CD14-positive monocyte (primary cell): Measurements from ENCODE around the gene PTGER1.

- CAGE, long polyA plus RNA: start-site peak on the plus strand at chr19:14440255-14440282, 1,223 and 1,327 reads in 2 replicates
These were observed 7.0 kb downstream of the PKN1 start for GRCh38 chr19:14439969-14440732.

DNA sequence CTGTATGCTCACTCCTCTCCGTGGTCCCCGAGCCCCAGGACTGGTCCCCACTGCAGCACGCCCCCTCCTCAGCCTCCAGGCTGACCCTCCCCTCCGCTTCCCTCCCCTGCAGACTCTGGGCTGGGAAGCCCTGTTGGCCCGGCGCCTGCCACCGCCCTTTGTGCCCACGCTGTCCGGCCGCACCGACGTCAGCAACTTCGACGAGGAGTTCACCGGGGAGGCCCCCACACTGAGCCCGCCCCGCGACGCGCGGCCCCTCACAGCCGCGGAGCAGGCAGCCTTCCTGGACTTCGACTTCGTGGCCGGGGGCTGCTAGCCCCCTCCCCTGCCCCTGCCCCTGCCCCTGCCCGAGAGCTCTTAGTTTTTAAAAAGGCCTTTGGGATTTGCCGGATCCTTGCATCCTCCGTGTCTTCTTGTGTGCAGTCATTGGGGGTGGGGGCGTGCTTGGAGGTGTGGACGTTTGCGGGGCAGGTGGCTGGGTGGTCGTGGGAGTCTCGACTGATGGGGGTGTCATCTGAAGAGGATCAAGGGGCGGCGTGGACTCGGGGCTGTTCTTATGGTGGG is 3.6 kb downstream of the PTGER1 start:
- CAGE, long polyA plus RNA: no peak

GRCh38 chr19:14475245-14476347 is at the start of gene PTGER1:
PTGER1 (minus strand) TSS chr19:14475354.
- CAGE, long polyA plus RNA: no peak

- CAGE, long polyA plus RNA: no peak
These were observed 1.5 kb upstream of the PTGER1 start for GRCh38 chr19:14476626-14477161.

- CAGE, long polyA plus RNA: no peak
These were observed 3.6 kb downstream of the DNAJB1 start for GRCh38 chr19:14514458-14515105.

- CAGE, long polyA plus RNA: no peak
These were observed 13.1 kb downstream of the NDUFB7 start for GRCh38 chr19:14558747-14559185.

- CAGE, long polyA plus RNA: no peak
These were observed 5.9 kb downstream of the NOTCH3 start for GRCh38 chr19:15194891-15195213.

GRCh38 chr19:15220865-15221294 is 11.4 kb downstream of the EPHX3 start:
- CAGE, long polyA plus RNA: no peak

DNA sequence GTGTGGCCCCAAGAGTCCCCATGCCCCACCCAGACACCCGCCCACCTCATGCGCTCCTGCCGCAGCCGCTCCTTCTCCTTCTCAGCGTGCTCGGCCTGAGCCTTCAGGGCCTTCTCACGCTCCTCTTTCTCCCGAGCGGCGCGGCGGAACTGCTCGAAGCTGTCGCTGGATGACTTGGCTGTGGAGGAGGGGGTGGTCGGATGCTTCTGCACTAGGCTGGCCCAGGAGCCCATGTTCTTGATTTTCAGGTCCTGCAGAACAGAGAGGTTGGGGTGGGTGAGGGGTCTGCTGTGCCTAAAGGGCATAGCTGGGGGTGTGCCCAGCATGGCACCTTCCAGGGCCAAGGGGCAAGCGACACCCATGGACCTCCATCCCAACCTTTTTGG is 6.8 kb upstream of the EPHX3 start:
- CAGE, long polyA plus RNA: no peak

- CAGE, long polyA plus RNA: no peak
These were observed 39.1 kb upstream of the EPHX3 start for GRCh38 chr19:15271205-15271806.

DNA sequence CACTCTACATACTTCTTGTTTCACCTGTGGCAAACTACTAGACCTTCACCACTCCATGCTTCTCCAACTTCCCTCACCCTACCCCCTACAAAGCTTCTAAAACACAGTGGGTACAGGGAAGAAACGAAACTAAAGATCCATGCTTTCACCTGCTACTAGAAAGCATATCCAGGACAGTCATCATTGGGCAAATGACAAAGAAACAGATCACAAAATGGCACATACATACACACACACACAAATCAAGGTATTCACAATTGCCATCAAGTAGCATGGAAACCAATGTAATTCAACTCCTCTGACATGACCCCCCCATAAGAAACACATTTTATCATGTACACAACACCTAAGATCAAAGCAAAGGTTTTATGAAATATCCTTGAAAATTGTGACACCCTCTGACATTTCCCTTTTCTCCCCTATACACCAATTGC is 10.5 kb downstream of the BRD4 start:
- CAGE, long polyA plus RNA: no peak

GRCh38 chr19:15417970-15418642 is 682 bp downstream of the AKAP8L start:
- CAGE, long polyA plus RNA: no peak

DNA sequence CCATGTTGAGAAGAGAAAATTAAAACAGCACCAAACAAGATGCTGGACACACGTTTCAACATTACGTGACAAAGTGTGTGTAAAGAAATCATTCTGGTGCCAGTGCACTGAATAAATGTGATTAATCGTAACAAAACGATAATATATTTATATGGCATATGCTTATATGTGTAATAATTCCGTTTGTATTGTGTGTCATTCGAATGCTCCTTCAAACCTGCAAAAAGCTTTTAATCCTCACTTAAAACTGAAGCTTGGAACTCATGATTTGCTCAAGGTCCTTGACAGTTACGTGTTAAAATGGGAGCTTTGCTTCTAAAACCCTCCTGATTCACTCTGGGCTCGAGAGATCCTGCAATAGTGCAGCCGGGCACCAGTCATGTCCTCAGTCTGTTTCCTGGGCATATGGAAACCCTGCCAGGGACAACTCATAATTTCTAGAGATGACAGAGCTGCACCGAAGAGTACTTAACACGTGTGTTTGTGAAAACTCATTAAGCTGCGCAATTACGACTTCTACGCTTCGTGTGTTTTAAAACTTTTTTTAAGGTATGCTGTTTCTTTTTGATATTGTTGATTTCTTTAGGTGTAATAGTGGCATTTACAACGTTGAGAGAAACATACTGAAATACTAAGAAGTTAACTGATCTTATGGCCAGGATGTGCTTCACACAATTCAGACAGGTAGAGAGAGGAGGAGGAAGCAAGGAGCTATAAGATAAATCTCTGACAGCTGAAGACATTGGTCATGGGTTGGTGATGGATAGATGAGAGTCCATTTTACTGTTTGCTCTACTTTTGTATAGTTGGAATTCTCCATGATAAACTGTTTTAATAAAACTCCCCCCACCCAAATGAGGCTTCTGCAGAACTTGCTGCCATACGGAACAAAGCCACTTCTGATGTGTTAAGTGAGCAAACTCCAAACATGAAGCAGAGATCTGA is 936 bp upstream of the AKAP8L start:
- CAGE, long polyA plus RNA: no peak

DNA sequence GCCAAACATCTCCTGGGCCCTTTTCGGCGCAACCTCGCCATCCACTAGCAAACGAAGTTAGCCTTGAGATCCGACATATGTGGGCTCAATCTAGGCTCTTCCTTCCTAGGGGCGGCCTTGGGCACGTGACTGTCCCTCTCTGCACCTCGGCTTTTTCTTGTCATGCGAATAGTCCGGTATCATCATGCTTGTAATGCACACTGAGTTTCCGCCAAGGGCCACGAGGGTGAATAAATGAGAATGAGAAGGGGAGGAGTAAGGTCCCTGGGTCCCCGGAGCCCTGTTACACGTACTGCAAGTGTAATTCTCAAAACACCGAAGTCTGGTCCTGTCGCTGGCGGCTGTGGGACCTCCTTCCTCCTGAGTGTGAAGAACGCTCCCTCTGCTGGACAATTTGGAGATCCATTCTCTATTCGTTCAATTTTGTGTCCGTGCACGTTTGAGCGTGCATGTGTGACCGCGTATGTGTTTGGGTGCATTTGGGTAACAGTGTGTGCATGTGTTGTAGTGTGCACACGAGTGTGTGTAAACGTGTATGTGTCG is 47.9 kb downstream of the CYP4F22 start:
- CAGE, long polyA plus RNA: no peak

- CAGE, long polyA plus RNA: no peak
These were observed 3.7 kb downstream of the CYP4F3 start for GRCh38 chr19:15644383-15644857.

DNA sequence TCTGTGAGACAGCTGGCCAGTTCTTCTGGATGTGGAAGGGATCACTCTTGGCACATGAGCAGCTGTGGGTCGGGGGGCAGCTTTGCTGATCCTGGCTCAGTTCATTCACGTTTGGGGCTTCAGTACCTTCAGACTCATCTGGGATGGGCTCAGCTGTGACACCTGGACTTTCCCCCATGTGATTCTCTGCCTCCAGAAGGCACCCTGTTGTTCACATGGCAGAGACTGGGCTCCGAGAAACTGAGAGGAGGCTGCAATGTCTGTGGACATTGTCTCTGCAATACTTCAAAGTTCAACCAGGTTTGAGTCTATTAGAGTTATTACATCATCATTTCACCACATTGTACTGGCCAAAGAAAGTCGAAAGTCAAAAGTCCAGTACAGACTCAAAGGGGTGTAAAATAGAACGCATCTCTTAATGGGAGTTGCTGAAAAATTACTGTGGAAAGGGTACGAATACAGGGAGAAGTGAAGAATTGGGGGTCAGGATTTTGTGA is 8.0 kb downstream of the CYP4F12 start:
- CAGE, long polyA plus RNA: no peak

GRCh38 chr19:15893581-15893780 is 4.4 kb downstream of the CYP4F2 start:
- CAGE, long polyA plus RNA: no peak

DNA sequence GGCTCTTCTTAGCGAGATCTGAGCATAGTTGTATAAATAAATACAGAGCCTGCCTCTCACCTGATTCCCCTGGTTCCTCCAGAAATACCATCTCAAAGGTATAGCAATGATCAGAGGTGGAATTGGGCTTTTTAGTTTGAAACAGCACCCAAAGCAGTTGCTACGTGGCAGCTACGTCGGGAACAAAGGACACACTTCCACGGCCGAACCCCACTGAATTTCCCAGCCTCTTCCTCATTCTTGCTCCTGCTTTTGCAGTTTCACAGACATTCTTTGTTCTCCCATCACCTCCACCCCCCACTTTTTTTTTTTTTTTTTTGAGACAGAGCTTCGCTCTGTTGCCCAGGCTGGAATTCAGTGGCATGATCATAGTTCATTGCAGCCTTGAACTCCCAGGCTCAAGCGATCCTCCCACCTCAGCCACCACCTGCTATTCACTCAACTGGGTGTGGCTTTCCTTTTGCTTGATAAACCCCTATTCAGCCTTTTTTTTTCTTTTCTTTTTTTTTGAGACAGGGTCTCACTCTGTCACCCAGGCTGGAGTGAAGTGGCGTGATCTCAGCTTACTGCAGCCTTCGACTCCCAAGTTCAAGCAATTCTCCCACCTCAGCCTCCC is 13.2 kb downstream of the TPM4 start:
- CAGE, long polyA plus RNA: no peak

- CAGE, long polyA plus RNA: no peak
These were observed 15.9 kb downstream of the TPM4 start for GRCh38 chr19:16092166-16092702.

- CAGE, long polyA plus RNA: no peak
These were observed 8.7 kb upstream of the RAB8A start for GRCh38 chr19:16102997-16103400.